Neuron (in vitro differentiated cells): ENCODE data around the genes MPL and ELOVL1.

DNA sequence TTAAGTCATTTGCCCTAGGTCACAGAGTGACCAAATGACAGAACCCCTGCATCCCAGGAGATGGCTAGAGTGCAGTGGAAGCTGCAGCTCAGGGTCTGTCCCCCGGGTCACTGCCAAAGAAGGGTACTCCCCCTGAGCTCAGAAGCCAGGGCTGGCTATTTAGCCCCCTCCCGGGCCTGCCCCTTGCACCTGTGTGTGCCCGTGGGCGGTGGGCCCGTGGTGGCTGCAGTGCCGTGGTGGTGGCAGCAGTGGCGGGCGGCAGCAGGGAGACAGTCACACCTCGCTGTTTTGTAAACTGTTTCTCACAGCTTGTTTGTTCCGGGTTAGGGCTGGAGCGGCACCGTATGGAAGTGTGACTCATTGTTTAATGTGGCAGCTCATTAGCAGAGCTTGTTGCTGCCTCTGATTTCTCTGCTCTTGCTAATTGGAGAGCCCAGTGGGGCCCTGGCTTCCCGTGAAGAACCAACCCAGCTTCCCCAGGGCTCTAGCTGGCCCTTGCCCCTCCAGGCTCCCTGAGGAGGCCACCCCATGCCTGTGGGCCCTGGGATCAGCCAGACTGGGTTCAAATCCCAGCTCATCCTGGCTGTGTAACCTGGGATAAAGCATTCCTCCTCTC lies 99.9 kb upstream of the SCMH1 start:
- PRO-cap = no peak

GRCh38 chr1:41361174-41362128 lies 119.3 kb upstream of the SCMH1 start:
- PRO-cap = bidirectional peak, plus-strand start at chr1:41361311, minus-strand start at chr1:41360979; unidirectional peak, plus-strand start at chr1:41361434; bidirectional peak, plus-strand start at chr1:41362022, minus-strand start at chr1:41362031

DNA sequence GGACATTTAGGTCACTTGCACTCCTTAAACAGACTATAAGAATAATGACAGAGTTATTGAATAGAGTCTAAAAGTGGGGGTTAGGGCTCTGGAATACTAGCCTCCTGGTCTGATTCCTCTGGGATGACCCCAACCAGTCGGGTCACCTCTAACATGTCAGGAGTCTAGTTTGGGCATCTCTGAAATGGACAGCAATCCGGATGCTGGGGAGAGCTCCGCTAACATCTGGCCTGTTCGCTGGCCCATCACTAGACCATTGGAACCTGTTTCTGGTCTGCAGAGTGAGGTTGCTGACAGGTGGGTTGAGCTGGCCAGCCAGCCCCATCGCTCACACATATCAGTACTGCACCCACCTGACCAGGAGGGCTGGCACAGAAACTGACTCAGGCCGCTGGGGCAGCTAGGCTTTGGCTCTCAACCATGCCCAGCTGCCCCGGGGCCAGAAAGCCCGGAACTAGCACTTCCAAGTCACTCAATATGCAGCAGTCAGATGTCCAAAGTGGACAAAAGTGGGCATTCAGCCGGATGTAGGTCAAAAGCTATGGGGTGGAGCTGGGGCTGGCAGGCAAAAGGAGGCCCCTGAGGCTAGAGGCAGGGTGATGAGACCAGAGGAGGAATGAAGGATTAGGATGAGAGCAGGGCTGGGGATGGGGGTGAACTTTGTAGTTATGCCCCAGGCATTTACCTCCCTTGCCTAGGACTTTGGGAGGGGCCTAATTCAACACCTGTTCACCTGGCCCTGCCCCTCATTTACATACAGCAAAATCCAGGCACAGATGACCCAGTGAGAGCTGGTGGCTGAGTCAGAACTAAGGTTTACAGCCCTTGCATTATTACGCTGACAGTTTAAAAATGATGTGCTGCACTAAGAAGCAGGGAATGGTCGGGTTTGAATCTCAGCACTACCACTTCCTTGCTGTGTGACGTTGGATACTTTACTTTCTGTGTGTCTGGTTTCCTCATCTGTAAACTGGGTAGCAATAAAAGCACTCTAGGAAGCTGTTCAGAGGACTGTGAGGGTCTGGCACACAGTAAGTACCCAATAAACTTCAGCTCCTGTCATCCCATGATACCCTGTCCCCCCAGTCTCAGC lies 30.7 kb upstream of the EDN2 start:
- PRO-cap = no peak

DNA sequence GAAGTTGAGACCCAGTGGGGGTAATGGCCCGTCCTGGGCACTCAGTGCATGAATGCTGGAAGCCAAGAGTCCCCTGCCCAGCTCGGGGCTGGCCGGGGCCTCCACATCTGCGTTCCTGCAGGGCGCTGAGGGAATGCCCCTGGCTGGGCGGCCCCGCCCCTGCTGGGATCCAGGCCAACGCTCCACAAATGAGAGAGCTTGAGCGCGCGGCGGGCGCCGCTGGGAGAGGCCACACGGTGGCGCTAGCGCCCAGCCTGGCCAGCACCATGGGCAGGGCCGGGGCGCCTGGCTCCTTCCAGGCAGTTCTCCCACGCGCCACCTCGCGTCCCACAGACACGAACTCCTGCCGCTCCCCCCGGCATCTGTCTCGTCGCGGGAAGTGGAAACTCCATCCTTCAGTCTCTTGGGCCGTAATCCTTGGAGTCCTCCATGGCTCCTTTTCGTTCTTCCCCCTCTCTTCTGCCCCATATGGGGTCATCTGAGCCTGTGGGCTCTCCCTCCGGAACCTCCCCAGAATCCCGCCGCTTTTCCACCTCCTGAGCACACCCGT lies 31.6 kb upstream of the EDN2 start:
- PRO-cap = no peak

- PRO-cap = no peak
Observed at GRCh38 chr1:41553737-41554710, 69.5 kb upstream of the EDN2 start.

- PRO-cap = no peak
Observed at GRCh38 chr1:41631728-41631927, 147.1 kb upstream of the EDN2 start.

DNA sequence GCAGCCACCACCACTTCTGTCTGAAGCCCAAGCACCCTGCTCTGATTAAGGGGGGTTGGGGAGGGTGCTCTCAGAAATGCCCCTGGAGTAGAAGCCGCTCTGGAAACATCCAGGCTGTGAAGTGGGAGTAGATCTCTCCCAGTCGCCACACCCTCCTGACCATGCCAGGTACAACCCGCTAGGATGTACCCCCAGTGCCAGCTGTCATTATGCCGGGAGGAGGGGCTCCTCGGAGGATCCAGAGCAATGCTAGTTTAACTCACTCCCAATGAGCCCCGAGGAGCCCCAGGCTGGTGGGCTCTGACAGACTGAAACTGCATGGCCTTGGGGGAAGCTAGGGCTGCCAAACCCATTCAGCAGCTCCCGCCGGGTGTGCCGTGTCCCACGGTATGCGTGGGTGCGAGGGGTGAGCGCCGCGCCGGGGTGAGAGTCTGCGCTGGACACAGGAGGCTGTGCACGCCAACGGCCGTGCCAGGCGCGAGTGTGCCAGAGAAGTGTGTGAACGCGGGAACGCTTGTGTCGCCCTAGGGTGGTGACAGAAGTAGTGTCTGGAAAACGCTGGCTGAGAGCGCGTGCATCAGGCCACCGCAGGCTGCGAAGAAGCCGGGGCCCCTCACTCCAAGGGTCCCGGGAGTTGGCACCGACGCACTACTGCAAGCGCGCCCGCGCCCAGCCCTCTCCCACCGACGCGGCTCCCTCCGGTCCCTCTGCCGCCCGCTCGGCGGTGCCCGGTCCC lies 177.0 kb upstream of the EDN2 start:
- PRO-cap = unidirectional peak, plus-strand start at position 616 of the sequence

- PRO-cap = bidirectional peak, plus-strand start at chr1:41662766, minus-strand start at chr1:41662657; bidirectional peak, plus-strand start at chr1:41663023, minus-strand start at chr1:41662941; unidirectional peak, minus-strand start at chr1:41663148
Observed at GRCh38 chr1:41662558-41663238, 178.2 kb upstream of the EDN2 start.

DNA sequence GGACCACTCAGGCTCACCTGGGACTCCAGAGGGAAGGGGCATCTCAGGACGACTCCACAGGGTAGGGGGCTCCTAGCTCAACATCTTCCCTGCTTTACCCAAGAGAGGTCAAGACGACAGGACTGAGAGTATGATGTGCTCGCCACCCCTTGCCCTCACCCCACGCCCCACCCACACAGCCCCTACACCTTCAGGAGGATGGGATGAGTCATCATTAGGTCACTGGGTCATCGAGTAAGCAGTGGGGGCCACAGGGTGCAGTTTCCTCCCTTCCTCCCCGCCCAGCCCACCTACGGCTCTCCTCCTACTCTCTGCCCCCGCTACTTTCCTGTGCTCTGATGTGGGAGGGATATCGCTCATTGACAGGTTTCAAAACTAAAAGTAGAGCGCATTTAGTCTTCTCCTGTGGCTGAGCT lies 112.0 kb downstream of the HIVEP3 start:
- PRO-cap = no peak

GRCh38 chr1:42496895-42497335 lies 33.8 kb downstream of the CCDC30 start:
- PRO-cap = no peak

DNA sequence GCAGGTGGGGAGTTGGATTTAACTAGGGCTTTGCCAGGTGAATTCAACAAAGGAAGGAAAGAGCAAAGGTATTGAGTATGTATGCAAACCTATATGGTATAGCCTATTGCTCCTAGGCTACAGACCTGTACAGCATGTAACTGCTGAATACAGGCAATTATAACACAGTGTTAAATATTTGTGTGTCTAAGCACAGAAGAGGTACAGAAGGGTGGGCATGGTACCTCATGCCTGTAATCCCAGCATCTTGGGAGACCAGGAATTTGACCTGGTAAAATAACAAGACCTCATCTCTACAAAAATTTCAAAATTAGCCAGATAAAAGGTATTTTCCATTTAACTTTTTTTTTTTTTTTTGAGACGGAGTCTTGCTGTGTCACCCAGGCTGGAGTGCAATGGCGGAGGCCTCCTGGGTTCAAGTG lies 23.1 kb downstream of the YBX1 start:
- PRO-cap = no peak

DNA sequence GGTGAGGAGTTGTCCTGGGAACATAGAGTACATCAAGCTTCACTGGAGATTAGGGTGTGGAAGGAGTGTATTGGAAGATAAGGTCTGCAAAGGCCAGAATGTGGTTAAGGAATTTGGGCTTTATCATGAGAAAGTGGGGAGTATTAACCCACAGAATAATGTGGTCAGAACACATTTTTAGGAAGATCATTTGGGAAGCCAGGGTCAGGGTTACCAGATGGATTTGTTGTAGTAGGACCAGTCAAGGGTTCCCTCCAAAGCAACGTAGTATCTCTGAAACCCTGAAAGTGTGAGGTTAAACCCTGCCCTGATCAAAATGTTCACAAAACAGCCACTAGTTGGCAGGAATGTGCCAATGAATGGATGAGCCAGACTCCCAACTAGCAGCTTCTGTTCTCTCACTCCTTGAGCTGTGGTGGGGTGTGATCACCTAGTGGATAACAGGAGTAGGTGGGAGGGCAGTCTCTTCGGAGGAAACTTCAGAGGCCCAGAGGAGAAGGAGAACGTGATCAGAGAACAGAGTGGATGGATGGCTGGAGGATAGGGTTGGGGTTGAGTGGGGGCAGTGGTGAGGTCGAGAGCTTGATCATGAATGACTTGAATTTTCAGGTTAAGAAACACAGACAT lies 35.8 kb downstream of the SLC2A1 start:
- PRO-cap = no peak

- PRO-cap = no peak
Observed at GRCh38 chr1:42942444-42942929, 16.2 kb downstream of the SLC2A1 start.

DNA sequence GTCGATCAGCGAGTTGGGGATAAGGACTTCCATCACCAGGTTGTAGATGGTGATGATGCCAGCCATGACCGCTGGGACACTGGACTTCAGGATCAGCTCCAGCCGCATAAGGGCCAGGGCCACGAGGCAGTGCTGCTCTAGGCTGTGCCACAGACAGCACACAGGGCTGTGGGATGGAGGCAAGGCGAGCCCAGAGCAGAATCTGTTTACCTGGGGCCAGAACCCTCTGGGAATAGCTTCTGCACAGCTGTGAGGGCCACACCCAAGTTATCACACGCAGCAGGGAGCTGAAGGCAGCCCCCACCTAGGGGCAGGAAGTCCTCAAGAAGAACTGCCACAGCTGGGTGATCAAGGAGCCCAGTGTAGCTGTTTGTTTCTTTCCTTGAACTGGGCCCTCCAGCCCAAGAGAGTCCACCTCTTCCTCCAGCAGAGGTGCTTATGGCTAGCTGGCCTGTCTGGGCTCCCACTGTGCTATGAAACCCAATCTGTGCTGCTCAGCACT lies 6.2 kb downstream of the SLC2A1 start:
- PRO-cap = no peak

GRCh38 chr1:43164221-43164652 lies 7.9 kb downstream of the EBNA1BP2 start:
- PRO-cap = no peak

DNA sequence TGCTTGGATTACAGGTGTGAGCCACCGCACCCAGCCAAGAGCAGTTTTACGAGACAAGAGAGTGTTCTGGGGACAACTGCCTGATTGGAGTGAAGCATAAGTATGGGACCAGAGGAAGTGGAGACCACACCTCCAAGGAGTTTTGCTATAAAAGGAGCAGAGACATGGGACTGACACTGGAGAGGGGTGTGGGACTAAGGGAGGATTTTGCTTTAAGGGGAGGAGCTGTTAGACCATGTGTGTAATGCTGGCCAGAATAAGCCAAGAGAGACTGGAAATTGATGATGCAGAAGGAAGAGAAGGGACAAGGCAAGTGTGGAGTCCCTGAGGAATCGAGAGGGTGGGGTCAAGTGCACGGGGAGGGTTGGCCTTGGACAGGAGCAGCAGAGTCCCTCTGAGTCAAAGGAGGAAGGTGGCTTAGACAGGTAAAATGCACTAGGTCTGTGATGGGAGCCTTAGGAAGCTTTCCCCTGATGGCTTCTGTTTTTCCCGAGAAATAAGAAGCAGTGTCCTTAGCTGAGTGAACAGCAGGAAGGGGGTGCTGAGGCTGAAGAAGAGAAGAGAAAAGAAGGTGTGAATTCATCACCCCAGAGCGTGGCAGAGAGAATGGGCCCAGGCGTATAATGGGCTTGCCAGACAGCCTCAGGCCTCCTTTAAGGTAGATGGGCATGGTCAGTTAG lies 5.0 kb upstream of the C1orf210 start:
- PRO-cap = no peak

- PRO-cap = no peak
Observed at GRCh38 chr1:43302589-43303115, 1.9 kb downstream of the TIE1 start.

DNA sequence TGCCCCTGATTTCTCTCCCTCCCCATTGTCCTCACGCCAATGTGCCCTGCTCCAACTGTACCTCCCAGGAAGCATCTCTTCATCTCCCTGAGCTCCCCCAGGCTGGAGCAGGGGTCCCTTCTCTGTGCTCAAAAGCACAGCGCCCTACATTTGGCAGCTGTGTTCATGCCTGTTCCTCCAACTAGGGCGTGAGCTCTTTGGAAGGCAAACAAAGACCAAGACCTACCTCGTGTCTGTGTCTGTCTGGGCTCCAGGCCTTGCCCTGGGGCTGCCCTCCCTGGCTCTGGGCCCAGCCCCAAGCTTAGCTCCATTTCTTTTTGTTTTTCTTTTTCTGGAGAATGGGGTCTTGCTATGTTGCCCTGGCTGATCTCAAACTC lies 3.0 kb downstream of the TIE1 start:
- PRO-cap = no peak

DNA sequence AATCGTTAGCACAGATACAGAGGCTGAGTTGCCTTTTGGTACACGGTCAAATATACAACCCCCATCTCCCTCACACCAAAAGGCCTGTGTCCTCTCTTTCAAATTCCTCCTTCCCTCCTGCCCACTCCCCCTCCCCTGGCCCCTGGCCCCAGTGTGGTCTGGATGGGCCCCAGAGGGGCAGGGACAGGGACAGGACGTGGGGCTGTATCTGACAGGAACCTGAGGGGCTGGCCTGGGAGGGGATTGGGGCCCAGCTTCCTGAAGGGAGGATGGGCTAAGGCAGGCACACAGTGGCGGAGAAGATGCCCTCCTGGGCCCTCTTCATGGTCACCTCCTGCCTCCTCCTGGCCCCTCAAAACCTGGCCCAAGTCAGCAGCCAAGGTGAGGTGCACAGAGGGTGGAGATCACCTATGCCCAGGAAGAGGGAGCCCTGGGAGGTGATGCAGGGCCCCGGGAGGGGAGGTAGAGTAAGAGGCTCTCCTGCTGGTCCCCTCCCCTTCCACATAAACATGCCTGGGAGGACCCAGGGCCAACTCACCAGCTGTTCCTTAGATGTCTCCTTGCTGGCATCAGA lies at the start of gene MPL:
TSS of gene MPL (plus strand) at position 272 of the 574 bp plus-strand sequence.
- PRO-cap = no peak

- PRO-cap = unidirectional peak, plus-strand start at chr1:43367350; bidirectional peak, plus-strand start at chr1:43368212, minus-strand start at chr1:43368011
Observed at GRCh38 chr1:43367264-43368098, at the start of gene ELOVL1. Gene ELOVL1, minus strand, starts transcription at chr1:43368011.